AG09309 (cell line): Measurements from ENCODE around the genes UGT2B28, ADAMTS3 and CXCL6.

DNA sequence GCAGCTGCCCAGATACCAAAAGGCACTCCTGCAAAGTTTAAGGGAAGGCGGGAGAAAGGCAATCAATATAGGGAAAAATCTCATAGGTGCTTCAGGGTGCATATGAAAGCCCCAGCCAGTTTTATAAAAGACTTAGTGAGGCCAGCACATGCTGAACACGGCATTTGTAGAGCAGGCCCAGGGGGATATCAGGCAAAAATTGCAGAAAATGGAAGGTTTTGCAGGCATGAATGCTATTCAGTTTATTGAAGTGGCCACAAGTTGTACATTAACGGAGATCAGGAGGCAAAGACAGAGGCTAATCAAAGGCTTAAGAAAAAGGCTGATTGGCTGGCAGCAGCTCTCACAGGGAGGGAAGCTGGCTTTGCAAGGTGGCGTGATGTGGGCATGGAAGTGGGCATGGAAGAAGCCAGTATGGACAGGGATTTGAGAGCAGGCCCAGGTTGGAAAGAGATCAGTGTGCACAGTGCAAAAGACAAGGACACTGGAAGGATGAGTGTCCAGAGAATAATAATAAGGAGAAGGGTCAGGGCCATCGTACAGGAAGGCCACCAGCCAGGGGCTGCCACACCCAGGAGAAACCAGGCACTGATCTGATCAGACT lies 37.7 kb upstream of the UGT2B7 start:
- RRBS = no CpG with 5 or more reads among the region's 5 CpGs

DNA sequence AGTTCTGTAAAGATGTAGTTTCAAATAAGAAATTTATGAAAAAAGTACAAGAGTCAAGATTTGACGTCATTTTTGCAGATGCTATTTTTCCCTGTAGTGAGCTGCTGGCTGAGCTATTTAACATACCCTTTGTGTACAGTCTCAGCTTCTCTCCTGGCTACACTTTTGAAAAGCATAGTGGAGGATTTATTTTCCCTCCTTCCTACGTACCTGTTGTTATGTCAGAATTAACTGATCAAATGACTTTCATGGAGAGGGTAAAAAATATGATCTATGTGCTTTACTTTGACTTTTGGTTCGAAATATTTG lies 574 bp downstream of the UGT2B7 start:
- RRBS = no CpG with 5 or more reads among the region's 3 CpGs

GRCh38 chr4:69280422-69280628 lies at the start of gene UGT2B28:
TSS of gene UGT2B28 (plus strand) at chr4:69280475.
- RRBS = no CpG with 5 or more reads among the region's 2 CpGs

- RRBS = no CpG with 5 or more reads among the region's 2 CpGs
Observed at GRCh38 chr4:70197922-70198203, 2.3 kb downstream of the ODAM start.

- RRBS = no CpG with 5 or more reads among the region's 5 CpGs
Observed at GRCh38 chr4:70689370-70689721, 1.0 kb downstream of the UTP3 start.

DNA sequence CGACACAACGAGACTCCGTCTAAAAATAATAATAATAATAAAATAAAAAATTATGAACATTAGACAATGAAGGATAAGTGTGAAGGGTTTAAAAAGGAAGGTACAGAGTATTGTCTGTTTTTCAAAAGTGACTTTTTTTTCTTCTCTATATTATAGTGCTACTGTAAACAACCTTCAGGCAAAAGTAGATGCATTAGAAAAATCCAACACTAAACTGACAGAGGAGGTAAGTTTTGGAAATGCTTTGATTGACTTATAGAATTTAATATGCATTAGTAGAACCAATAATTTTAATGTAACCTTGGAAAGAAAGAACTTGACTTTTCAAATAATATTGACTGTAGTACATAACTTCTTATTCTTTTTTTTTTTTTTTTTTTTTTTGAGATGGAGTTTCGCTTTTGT lies 56.5 kb downstream of the RUFY3 start:
- RRBS = no CpG with 5 or more reads among the region's 4 CpGs

DNA sequence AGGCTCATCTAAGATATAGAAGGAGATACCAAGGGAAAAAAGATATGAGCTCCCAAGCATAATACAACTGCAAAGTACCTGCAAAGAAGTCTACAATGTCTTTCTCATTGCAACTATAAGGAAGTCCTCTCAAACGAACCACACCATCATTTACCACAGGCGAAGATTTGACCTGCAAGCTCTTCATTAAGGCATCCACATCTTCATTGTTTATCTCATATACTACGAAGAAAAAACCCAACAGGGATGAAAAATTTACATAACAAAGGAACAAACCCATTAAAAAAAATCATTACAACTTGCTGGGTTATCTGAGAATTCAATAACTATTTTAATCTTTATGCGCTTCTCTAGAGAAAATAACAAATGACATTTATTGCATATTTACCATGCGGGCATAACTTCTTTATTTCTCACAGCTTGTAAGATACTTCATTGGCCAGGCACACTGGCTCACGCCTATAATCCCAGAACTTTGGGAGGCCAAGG lies 7.4 kb downstream of the GRSF1 start:
- RRBS = no CpG with 5 or more reads among the region's 6 CpGs

- RRBS = no CpG with 5 or more reads among the region's 4 CpGs
Observed at GRCh38 chr4:70927763-70928208, 25.6 kb downstream of the MOB1B start.

DNA sequence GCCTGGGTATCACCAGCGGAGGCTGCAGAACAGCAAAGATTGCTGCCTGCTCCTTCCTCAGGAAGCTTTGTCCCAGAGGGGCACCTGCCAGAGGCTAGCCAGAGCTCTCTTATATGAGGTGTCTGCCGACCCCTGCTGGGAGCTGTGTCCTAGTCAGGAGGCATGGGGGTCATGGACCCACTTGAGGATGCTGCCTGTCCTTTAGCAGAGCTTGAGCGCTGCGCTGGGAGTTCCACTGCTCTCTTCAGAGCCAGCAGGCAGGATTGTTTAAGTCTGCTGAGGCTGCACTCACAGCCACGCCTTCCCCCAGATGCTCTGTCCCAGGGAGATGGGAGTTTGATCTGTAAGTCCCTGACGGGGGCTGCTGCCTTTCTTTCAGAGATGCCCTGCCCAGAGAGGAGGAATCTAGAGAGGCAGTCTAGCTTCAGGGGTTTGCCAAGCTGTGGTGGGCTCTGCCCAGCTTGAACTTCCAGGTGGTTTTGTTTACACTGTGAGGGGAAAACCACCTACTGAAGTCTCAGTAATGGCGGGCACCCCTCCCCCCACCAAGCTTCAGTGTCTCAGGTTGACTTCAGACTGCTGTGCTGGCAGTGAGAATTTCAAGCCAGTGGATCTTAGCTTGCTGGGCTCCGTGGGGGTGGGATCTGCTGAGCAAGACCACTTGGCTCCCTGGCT lies 11.0 kb downstream of the DCK start:
- RRBS = no CpG with 5 or more reads among the region's 8 CpGs

- RRBS = no CpG with 5 or more reads among the region's 9 CpGs
Observed at GRCh38 chr4:71074562-71075366, 81.3 kb downstream of the DCK start.

DNA sequence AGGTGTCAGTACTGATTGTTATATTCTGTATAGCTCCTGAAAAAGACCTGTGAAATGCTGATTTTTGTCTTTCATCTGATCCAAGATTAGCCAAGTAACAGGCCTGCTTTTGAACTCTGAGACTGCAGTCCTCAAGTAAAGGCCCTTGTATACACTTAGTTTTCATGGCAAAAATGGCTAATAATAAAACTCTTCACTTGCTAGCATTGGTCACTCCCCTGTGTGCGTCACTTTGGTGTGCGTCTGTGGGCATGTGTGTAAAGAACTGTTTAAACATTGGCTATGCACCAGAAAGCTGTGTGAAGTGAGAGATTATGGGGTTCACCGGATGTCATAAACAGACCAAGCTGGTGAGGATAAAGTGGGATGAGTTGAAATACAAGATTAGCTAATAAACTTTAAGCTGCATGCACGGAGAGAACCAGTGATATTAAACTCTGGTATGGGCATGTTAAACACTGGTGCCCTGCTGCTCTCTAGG lies 43.2 kb downstream of the SLC4A4 start:
- RRBS = no CpG with 5 or more reads among the region's 4 CpGs

GRCh38 chr4:72569068-72569460 lies at the start of gene ADAMTS3:
TSS of gene ADAMTS3 (minus strand) at chr4:72569221.
- RRBS = 2% methylated on average over 15 of the region's 38 CpGs

- RRBS = no CpG with 5 or more reads among the region's 11 CpGs
Observed at GRCh38 chr4:73070023-73070450, 521 bp upstream of the COX18 start.

DNA sequence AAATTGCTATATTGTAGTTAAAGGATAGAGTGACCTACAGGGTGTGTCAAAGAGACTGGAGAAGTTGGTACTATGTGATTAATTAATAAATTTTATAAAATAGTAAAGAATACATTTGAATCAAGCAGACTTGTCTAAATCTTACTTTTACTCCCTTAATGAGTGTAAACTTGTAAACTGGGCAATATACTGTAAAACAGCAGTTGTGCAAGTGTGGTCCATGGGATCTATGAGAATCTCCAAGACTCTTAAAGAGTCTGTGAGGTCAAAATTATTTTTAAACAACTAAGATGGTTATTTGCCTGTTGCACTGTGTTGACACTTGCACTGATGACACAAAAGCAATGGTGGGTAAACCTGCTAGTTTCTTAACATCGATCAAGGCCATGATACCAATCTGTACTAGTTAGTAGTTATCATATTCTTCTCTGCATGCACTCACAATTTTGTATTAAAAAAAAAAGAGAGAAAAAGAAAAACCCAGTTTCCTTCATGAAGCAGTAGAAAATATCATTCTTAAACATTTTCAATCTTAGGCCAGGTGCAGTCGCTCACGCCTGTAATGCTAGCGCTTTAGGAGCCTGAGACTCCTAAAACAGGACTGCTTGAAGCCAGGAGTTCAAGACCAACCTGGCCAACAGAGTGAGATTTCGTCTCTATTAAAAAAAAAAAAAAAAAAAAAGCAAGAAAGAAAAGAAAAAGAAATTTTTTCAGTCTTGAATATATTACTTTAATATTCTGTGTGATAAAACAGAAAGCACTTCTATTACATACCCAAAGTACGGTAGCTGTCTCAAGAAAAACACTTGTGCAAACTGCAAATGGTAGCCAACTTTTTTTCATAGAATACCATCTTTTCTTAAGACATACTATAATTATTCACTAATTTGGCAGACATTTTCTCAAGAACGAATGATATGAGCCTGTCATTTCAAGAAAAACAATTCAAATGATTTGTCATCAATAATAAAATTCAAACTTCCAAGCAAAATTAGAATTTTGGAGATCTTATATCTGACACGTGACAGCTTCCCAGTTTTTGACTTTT lies 44.1 kb downstream of the ANKRD17 start:
- RRBS = no CpG with 5 or more reads among the region's 8 CpGs

DNA sequence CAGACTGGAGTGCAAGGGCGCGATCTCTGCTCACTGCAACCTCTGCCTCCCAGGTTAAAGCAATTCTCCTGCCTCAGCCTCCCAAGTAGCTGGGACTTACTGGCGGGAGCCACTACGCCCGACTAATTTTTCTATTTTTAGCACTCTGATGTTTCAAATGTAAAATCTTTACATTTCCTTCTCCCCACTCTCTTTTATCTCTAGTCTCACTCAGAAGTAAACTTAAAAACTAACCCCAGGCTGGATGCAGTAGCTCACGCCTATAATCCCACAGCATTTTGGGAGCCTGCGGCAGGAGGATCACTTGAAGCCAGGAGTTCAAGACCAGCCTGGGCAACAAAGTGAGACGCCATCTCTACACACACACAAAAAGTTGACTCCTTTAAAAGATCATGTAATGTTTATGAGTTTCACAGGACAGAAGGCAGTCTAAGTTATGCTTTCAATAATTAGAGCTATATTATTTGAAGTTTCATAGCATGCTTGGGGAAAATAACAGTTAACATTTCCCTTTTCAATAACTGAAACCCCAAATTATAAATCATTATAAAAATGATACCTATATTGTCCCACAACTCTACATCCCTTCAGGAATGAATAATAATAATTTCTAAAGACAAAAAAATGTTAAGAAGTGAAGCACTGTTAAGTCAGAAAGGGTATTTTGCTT lies 7.7 kb downstream of the ANKRD17 start:
- RRBS = no CpG with 5 or more reads among the region's 8 CpGs

DNA sequence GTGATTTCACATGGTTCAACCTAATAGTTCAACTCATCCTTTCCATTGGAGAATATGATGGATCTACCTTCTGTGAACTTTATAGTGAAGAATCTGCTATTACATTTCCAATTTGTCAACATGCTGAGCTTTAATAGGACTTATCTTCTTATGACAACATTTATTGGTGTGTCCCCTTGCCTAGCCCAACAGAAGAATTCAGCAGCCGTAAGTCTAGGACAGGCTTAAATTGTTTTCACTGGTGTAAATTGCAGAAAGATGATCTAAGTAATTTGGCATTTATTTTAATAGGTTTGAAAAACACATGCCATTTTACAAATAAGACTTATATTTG lies 15.3 kb upstream of the AFP start:
- RRBS = no CpG with 5 or more reads among the region's 1 CpG

GRCh38 chr4:73704414-73705045 lies 35.8 kb upstream of the CXCL8 start:
- RRBS = no CpG with 5 or more reads among the region's 7 CpGs

DNA sequence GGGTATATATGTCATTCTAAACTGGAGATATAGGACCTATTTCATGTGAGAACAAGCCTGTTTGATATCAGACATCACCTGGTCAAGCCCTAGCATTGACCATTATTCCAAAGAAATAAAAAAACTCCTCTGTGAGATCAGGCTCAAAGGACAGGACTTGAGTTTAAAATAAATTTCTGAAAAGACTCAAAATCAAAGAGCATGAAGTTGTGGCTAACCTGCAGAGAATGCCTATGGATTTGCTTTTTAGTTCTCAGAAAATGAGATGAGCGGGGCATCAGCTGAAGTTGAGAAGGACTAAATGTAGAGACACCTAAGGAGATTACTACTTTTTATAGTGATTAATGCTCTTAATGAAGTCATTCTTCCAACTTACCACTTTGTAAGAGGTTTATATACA lies 24.2 kb upstream of the CXCL8 start:
- RRBS = no CpG with 5 or more reads among the region's 1 CpG

GRCh38 chr4:73836174-73837397 lies at the start of gene CXCL6:
TSS of gene CXCL6 (plus strand) at chr4:73836678.
- RRBS = 8% methylated on average over 9 of the region's 42 CpGs